Umbilical cord (tissue), 2 donors: ENCODE measurements around a stretch of chr2.

DNA sequence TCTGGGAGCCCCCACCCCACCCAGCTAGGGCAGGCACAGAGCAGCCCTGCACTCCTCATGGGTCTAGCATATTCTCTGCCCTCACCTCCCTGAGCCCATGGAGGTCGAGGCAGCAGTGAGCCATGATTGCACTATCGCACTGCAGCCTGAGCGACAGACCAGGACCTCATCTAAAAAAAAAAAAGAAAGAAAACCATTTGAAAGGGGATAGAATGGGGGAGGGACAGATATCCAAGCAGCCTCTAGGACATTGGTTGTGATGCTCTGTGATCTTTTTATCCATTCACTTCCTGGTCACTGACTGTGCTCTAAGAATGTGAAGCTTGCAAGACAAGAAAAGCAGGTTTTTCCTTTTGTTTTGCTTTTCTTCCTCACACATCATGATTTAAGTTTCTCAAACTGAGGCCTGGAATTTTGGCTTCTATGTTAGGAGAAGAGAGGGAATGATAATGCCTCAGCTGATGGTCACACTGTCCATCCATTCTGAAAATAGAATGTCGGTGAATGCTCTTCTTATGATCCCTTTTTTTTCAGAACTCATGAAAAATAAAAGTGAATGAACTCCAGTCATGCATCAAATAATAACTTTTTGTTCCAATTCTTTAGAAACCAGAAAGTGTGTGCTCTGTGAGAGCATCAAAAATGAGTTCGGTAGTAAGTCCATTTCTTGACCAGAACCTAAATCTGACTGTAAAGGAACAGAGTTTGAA is 3.3 kb downstream of the MLPH start:
- RAMPAGE, long total RNA = no peak

DNA sequence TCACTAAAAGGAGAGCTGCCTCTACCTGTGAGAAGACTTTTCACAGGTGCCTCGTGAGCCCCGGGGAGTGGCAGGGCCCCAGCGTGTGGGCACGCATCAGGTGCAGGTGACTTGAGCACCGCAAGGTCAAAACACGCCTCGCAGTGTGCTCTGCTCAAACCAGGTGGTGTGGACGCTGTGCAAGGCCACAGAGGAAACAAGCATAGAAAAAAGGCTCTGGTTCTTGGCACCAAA is 10.3 kb downstream of the MLPH start:
- RAMPAGE, long total RNA = no peak

- RAMPAGE, long total RNA = no peak
Measured at GRCh38 chr2:237509389-237510356, 22.6 kb downstream of the MLPH start.

DNA sequence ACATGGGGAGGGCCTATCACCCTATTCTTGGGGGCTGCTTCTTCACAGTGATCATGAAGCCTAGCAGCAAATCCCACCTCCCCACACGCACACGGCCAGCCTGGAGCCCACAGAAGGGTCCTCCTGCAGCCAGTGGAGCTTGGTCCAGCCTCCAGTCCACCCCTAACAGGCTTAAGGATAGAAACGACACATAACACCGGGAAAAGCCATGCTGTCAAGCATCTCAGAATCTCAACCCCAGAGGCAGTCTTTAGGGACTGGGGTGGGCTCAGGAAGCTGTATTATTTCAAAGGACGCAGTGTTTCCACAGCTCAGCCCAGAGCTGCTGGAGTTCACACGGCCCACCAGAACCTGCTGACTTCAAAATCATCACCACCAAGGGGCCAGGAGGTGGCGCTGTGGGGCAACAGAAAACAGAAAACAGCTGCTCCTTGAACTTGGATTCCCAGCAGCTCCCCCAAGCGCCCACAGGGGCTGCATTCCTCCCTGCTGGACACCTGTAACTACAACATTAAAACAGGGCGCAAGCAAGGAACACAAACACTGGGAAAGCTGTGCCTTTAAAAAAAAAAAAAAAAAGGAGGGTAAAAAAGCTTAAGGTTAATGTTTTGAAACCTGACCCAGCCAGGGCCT is 25.6 kb downstream of the MLPH start:
- RAMPAGE, long total RNA = no peak

GRCh38 chr2:237520083-237520875 is 33.2 kb downstream of the MLPH start:
- RAMPAGE, long total RNA = no peak

DNA sequence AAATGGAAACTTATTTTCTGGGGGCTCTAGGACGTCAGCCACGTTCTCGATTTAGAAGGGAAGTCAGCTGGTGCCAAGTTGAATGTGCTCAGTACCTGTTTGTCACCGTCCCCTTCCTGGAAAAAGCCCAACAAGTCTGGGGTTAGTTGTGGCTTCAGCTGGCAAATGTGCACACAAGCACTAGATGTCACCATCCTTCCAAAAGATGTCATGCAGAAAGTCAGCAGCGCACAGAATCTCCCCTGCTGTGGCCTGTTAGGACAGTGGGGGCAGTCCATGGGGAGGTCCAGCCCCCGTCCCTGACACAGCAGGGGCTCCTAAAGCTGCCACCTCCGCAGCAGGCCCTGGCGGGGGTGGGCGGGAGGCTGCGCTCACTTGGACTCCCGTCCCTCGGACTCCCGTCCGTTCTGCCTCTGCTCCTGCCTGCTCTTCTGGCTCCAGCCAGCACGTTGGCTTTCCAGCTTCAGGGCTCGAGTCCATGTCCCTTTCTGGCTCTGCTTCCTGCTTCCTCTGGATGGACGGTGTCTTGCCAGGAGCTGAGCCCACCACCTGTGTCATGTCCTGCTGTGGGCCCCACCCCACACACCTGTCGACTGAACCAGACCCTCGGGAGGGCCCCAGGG is 8.7 kb downstream of the RAB17 start:
- RAMPAGE, long total RNA = no peak

GRCh38 chr2:237593719-237594417 is 3.3 kb upstream of the RAB17 start:
- RAMPAGE, long total RNA = no peak

DNA sequence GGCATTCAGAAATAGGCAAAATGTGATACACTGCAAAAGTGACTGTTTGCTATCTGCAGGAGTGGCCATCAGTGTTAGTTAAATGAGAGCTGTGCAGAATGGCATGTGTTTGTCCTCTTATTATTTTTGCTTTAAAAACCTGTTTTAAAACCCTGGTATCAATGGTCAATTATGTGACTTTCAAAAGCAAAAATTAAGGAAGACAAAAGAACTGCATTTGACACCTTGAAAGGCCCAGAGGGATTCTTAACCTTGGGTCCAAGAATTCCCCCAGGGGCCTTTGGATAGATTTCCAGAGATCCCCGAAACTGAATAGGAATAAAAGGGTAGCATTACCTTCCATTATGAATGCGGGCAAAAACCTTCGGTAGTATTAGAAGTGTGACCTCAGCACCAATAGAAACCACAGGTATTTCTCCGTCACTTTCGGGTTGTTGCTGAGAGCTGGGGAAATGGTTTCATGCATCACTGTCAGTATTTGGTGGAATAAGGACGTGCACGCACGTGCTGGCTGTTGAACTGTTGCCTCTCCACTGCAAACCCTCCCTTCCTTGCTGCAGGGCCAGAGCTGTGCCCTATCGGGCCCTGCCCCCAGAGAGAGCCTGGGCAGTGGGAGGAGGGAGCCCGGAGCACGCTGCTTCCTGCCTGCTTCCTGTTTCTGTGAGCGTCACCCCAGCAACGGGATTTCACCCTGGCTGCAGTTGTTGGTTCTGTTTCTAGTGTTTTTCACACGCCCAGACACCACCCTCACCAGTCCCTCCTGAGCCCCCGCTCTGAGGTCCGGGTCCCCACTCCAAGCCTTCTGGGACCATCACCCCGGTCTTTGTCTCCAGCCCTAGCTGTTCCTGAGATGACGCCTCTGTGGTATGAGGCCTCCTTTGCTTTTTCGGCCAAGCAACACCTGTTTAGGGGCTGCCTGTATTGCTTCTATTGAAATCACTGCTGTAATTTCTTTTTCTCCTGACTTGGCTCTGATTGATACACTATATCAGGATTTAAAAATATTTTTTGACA is 47.3 kb downstream of the LRRFIP1 start:
- RAMPAGE, long total RNA = no peak

GRCh38 chr2:237675382-237675902 is 48.1 kb downstream of the LRRFIP1 start:
- RAMPAGE, long total RNA = no peak

DNA sequence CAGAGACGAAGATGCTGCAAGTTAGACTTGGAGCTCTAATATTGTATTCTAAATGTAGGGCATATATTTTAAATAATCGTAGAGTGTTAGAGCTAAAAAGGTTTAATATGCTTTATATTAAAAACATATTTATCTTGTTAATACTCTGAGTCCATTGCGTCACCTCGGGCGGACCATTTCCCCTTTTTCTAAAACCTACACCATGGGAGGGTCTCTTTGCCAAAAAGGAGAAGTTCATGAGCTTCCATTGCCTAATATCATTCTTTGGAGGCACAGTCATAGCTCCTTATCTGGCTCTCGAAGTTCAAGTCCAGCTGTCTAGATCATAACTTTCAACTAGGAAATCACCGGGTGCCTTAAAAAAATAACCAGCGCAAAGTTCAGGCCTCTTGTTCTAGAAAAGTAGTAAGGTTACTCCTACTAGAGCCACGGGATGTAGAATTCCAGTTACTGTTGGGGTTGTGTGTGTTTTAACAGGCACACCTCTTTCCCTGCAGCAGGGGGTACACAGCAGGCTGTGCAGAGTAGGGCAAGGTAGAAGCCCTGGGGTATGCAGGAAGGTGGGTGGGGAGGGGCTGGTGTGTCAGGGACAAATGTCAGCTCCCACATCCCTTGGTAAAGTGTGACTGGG is 50.6 kb downstream of the LRRFIP1 start:
- RAMPAGE, long total RNA = no peak

GRCh38 chr2:237699733-237700462 is 72.5 kb downstream of the LRRFIP1 start:
- RAMPAGE, long total RNA = no peak

- RAMPAGE, long total RNA = no peak
Measured at GRCh38 chr2:237702131-237702943, 75.0 kb downstream of the LRRFIP1 start.

DNA sequence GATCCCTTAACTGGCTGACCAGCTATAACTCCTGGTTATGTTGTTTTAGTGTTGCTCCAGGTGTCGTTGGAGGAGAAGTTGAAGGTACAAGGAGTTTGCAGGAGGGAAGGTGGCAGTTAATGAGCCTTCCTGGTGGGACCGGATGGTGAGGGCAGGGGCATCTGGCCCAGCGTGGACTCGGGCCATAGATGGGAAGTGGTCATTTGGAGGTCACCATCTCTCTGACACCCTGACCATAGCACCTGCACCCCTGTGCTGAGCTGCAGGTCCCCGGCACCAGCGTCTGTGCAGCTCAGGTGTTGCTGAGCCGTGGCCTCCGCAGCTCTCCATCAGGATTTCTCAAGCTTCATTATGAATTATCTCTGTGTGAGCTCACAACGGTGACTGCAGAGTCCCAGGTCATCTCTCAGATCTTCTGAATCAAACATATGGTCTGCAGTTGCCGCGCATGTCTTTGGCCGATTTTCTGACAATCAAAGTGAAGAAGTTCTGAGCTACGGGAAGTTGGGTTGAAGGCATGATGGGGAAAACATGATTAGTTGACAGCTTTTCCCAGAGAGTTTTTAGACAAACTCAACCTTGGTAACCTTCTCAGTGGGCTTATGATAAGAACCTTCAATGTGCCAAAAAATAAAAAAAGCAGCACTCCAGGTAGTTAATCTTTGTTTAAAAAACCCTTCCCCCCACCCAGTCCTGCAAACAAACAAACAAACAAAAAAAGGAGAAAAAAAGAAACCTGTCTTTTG is 51.2 kb upstream of the RBM44 start:
- RAMPAGE, long total RNA = no peak

- RAMPAGE, long total RNA = no peak
Measured at GRCh38 chr2:237967248-237968330, 775 bp downstream of the UBE2F start.

DNA sequence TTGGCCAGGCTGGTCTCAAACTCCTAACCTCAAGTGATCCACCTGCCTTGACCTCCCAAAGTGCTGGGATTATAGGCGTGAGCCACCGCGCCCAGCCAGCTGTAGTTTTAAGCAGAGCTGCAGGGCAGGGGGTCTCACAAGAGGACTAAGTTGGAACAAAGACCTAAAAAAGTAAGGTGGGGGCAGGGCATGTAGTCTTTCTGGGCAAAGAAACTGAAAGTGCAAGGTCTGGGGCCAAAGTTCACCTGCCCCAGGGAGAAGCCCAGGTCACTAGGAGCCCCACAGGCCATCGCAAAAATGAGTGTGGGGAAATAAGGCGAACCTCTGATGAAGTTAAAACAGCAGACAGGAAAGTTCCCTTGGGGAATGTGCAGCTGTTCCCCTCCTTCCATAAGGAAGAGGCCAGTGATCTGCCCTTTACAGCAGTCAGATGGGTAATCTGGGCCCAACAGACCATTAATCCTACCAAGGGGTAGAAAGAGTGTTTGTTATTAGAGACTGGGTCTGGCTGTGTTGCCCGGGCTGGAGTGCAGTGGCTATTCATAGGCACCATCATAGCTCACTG is 2.7 kb downstream of the SCLY start:
- RAMPAGE, long total RNA = no peak

DNA sequence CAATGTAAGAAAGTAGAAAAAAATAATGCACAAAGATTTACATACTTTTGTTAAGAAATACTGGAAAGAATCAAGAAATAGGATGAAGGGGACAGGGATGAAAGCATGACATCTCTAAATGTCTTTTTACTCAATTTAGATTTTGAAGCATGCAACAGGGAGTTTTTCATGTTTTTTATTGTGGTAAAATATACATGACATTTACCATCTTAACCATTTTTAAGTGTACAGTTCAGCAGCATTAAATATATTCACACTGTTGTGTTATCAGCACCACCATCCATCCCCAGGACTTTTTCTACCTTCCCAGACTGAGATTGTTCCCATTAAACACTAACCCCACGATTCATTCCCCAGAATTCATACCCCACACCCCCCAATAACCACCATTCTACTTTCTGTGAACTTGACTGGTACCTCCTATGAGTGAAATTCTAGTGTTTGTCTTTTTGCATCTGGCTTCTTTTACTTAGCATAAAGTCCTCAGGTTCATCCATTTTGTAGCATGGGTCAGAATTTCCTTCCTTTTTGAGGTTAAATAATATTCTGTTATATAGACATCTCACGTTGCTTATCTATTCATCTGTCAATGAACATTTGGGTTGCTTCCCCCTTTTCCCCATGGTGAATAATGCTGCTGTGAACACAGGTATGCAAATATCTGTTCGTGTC is 18.5 kb downstream of the ERFE start:
- RAMPAGE, long total RNA = no peak

DNA sequence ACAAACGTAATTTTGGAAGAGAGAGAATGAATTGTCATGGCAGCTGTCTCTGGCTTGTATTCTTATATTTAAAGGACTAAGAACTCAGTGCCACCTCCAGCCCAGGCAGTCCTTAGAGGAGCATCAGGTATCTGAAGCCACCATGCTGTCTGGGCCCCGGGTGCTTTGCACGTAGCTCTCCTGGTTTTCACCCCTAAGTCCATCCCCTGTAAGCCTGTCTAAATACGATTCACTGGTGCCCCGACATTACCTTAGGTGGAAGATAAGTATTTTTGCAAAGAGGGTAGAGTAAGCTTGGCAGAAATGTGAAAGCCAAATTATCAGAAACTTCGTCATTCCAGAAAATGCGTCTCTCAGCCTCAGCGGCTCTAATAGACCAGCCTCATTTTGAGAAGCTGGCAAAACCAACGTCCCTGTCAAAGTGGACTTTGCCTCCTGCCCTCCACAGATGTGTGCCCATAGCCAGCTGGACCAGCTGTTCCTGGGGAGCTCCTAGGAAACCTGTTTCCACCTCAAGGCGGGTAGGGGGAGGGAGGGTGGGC is 3.8 kb downstream of the PER2 start:
- RAMPAGE, long total RNA = no peak

DNA sequence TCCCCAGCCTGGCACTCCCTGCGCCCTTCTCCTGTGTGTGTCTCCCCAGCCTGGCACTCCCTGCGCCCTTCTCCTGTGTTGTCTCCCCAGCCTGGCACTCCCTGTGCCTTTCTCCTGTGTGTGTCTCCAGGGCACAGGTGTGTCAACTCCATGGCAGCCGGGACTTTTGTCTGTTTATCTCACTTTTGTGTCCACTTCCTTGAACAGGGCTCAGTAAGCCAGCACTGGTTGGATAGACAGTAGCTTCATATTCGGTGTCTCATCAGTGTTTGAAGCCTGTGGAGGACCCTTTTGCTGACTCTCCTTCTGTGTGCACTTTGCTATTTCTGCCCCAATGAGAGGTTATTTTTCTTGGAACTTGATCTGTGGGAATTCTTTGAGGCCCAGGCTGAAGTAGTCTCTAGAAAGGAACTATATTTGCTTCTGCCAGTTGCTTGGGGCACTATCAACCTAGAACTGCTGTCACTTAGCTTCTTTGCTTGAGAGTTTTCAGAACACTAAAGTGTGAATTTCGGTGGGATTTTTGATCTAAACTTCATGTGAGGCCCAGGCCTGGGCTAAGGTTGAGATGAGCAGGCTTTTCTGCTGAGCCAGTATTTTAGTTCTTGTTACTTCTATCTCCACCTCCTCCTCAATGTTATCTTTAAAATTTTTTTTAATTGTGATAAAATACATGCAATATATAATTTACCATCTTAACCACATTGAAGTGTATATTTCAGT is 8.3 kb upstream of the ASB1 start:
- RAMPAGE, long total RNA = no peak

GRCh38 chr2:238439005-238439973 is 12.6 kb downstream of the ASB1 start:
- RAMPAGE, long total RNA = no peak

DNA sequence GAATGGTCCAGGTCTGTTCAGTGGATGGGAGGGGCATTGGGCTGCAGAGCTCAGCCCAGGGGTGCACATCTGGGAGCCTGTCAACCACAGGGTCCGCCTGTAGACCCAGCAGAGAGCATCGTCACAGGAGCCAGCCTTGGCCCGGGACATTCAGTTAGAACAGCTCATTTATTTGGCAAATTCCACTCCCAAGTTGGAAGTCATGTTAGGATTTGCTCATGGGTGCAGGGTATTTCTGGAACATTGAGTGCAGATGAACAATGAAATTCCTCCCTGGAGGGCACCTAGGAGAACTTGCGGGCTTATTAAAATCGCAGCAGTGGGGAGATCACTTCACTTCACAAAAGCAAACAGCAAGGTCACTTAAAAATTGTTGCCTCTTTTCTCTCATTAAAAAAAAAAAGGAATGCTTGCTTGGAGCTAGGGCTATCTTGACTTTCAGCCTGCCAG is 119.8 kb upstream of the TWIST2 start:
- RAMPAGE, long total RNA = no peak